NCI-H460 (cell line): ENCODE results near the gene ANKUB1.

RAMPAGE:
- cytosol, long total RNA = no peak
- long total RNA = no peak
- nucleus, long total RNA = no peak
Measured at GRCh38 chr3:149593259-149593714, 64.5 kb downstream of the WWTR1 start.

DNA sequence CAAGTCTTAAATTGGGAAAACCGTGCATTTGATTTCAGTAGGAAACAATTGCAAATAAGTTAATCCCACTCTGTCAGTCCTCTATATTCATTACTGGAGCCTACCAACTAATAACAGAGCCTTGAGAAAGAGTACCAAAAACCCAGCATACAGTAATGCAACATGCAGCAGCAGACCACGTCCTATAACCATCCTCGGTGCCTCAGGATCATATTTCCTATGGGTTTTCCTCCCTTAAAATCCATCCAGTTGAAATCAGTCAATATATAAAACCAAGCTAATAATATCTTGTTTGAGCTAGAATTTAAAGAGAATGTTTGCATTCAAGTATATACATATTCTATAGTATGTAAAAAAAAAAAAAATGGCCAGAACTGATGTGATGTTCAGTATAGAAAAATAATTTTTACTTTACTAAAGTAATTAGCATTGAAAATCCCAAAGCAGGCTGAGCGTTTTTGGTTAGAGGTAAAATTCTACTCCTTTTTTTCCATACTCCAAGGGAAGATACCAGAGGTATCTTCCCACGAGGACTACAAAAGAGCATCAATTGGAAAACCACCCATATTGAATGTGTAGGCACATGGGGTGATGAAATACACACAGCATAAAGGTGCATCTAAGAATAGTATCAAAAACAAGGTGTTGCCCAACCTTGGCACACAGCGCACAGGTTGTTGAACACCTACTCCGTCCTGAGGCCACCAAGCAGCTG is 31.5 kb downstream of the WWTR1 start:
RAMPAGE:
- cytosol, long total RNA = no peak
- long total RNA = no peak
- nucleus, long total RNA = no peak

GRCh38 chr3:149658737-149659177 is 932 bp upstream of the WWTR1 start:
RAMPAGE:
- cytosol, long total RNA = no peak
- long total RNA = no peak
- nucleus, long total RNA = no peak

RAMPAGE:
- cytosol, long total RNA = no peak
- long total RNA = no peak
- nucleus, long total RNA = no peak
Measured at GRCh38 chr3:149792385-149792844, at the start of gene ANKUB1. TSS of gene ANKUB1 (minus strand) at chr3:149792554.

RAMPAGE:
- cytosol, long total RNA = no peak
- long total RNA = no peak
- nucleus, long total RNA = no peak
Measured at GRCh38 chr3:150061058-150061850, 90.6 kb upstream of the PFN2 start.

GRCh38 chr3:150250835-150251842 is 157.0 kb upstream of the TSC22D2 start:
RAMPAGE:
- cytosol, long total RNA = no peak
- long total RNA = no peak
- nucleus, long total RNA = no peak

RAMPAGE:
- cytosol, long total RNA = no peak
- long total RNA = no peak
- nucleus, long total RNA = no peak
Measured at GRCh38 chr3:150254303-150254890, 153.7 kb upstream of the TSC22D2 start.

DNA sequence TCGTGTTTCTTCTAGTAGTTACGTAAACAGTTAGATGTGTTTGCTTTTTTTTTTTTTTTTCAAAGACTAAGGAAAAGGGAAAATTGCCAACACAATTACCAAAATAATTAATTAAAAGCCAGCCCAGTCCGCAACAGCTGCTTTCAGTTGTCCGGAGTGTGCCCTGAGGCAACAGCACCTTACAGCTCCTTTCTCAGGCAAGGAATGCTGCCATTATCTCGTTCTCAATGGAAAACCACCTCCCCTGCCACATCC is 129.2 kb upstream of the TSC22D2 start:
RAMPAGE:
- cytosol, long total RNA = no peak
- long total RNA = no peak
- nucleus, long total RNA = no peak

GRCh38 chr3:150384599-150385261 is 23.4 kb upstream of the TSC22D2 start:
RAMPAGE:
- cytosol, long total RNA = no peak
- long total RNA = no peak
- nucleus, long total RNA = no peak

DNA sequence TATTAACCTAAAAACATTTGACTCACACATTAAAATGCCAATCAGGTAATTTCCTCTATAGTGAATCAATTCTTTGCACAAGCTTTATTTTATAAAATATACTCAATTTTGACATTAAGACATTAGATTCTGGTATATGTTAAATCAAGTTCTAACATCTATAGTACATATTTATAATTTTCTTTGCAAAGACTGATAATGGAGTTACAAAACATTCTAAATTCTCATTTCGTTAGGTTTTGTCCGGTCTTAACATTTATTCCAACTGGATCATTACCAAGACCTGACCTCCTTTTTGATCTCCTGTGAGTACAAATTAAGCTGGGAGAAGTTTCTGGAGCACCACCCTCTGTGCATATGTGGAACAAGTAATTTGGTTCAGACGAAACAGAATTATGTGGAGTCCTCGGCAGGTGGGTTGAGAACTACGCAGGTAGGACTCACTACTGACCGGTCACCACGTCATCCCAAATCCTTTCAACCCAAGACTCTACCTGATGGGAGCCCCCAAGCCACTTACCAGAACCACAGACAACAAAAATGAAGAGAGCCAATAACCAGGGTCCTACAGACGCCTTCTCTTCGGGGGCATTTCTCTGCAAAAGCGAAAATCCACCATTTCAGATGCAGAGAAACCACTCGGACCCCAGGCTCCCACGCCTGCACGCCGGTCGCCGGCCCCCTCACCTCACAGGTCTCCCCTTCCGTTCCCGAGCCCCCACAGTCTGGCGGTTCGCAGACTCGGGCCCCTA is 937 bp downstream of the SERP1 start:
RAMPAGE:
- cytosol, long total RNA = no peak
- long total RNA = no peak
- nucleus, long total RNA = no peak

GRCh38 chr3:150607262-150607839 is 4.2 kb downstream of the SELENOT start:
RAMPAGE:
- cytosol, long total RNA = no peak
- long total RNA = no peak
- nucleus, long total RNA = no peak

RAMPAGE:
- cytosol, long total RNA = no peak
- long total RNA = no peak
- nucleus, long total RNA = no peak
Measured at GRCh38 chr3:150727564-150728345, 24.0 kb upstream of the ERICH6 start.

RAMPAGE:
- cytosol, long total RNA = no peak
- long total RNA = no peak
- nucleus, long total RNA = no peak
Measured at GRCh38 chr3:150761301-150762246, 1.4 kb downstream of the SIAH2 start.

RAMPAGE:
- cytosol, long total RNA = no peak
- long total RNA = no peak
- nucleus, long total RNA = no peak
Measured at GRCh38 chr3:150764408-150764994, 1.5 kb upstream of the SIAH2 start.

RAMPAGE:
- cytosol, long total RNA = no peak
- long total RNA = no peak
- nucleus, long total RNA = no peak
Measured at GRCh38 chr3:150770521-150771013, 7.6 kb upstream of the SIAH2 start.

DNA sequence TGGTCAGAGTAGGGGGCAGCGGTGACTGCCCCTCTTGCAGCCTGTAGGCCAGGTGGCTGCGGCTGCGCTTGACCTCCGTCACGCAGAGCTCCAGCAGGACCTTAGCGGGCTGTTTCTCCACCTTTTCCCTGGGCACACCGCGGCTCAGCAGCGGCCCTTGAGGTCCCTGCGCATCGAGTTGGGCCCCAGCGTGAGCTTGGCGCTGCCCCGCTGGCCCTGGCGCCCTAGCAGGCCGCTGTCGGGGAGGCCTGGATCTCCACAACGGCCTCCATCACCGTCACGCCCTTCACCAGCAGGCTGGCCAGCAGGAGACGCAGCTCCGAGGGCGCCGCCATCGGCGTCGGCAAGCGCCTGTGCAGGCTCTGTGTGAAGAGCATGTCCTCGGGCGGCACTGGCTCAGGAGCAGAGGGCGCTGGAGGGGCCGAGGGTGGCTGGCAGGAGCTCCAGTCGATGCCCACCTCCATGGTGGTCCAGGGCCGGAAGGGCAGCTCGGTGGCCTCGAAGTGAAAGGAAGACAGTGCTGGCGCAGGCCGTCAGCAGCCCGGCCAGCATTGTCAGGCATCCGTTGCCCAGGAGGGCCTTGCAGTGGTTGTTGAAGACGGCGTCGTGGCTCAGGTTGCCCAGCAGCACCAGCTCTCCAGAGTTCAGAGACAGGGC is 16.2 kb upstream of the SIAH2 start:
RAMPAGE:
- cytosol, long total RNA = no peak
- long total RNA = no peak
- nucleus, long total RNA = no peak

GRCh38 chr3:150922675-150923096 is 17.4 kb upstream of the MINDY4B start:
RAMPAGE:
- cytosol, long total RNA = no peak
- long total RNA = no peak
- nucleus, long total RNA = no peak

RAMPAGE:
- cytosol, long total RNA = no peak
- long total RNA = no peak
- nucleus, long total RNA = no peak
Measured at GRCh38 chr3:151086500-151087638, 1.4 kb downstream of the MED12L start.

RAMPAGE:
- cytosol, long total RNA = no peak
- long total RNA = no peak
- nucleus, long total RNA = no peak
Measured at GRCh38 chr3:151259733-151260174, 18.6 kb downstream of the P2RY14 start.

DNA sequence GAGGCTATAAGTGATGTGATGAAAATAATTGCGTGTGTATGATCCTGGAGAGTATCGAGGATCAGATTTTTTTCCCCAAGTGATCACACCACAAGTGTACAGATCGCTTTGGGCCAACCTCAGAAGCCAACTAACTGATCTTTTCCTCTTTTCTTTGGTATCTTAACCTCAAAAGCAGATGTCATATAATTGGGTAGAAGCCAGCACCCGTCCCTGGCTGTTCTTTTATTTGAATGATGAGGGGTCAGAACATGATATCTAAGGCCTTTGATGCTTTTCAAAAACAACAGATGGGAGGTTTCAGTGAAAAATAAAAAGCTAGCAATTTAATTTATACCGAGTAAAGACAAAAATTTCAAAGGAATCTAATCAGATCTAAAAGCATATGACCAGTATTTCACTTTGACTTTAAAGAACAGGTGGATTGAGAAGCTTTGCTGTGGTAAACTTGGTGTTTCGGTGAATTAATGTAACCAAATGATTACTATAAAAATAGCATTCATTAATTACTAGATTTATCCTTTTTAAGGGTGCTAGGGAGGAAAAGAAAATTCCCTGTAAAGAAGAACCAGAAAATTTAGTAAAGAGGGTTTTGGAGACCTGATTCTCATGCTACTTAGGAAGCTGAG is 3.1 kb downstream of the P2RY14 start:
RAMPAGE:
- cytosol, long total RNA = no peak
- long total RNA = no peak
- nucleus, long total RNA = no peak